Lung (tissue), 4 donors: ENCODE measurements around a stretch of chr9.

DNA sequence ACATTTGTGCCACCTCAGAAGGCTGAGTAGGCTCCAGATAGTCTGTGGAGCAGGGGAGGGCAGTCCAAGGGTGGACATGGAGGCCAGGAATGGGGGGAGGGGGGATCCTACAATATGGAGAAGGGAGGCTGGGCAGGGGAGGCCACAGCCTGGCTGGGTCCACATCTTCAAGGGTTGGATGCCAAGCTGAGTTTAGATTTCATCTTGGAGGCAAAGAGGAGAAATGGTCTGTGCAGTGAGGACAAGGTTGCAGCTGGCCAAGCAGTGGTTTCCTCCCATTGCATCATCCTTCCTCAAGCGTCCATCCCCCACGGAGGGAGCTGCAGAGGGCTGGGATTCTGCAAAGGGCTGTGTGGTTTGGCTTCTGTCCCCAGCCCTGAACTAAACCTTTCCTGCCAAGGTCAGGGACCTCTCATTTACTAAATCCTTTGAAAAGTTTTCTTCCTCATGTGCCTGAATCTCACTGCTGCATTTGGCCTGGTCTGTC lies 60.2 kb downstream of the GALNT12 start:
- PRO-cap: no peak
- RAMPAGE, long total RNA: no peak
- RRBS: no CpG with 5 or more reads among the region's 2 CpGs

GRCh38 chr9:98975427-98975929 lies 31.8 kb downstream of the COL15A1 start:
- PRO-cap: no peak
- RAMPAGE, long total RNA: no peak
- RRBS: no CpG with 5 or more reads among the region's 7 CpGs

- PRO-cap: no peak
- RAMPAGE, long total RNA: no peak
- RRBS: no CpG with 5 or more reads among the region's 4 CpGs
Measured at GRCh38 chr9:99040878-99041685, 63.8 kb upstream of the TGFBR1 start.

DNA sequence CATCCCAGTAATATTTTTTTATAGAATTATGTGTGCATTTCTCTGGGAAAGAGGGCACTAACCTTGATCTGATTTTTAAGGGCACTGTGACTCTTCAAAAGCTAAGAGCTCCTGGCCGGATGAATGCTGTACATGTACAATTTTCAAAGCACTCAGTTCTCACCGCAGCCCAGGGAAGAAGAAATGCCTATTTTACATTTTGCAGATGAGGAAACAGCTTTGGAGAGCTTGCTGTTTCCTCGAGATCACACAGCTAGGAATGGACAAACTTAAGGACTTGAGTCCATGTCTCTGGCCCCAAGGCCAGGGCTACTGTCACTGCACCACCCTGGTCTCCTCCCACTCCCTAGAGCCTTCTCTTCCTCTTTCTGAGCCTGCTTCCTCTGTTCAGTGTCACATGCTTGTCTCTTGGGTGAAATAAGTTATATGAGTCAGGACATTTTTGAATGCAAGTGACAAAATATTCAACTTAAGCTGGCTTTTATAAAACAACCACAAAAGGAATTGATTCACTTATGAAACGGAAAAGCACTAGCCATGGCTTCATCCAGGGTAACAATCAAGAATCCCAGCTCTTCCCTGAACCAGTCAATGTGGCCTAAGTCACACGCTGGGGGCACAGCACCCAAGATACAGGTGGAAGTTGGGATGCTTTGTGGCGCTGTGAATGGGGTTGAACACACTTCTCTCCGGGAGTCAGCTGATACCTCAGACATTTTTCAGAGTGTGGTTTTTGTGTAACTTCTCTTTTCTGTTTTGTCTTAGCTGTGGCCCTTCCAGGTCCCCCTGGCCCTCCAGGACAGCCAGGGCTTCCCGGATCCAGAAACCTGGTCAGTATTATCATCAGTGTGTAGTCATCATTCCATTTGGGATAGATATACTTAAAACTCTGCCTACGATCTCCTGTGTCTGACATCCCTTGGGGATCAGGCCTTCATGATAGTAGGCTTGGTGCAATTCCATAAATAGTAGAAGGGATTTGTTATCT lies 45.5 kb upstream of the TGFBR1 start:
- PRO-cap: no peak
- RAMPAGE, long total RNA: no peak
- RRBS: 57% methylated on average over 2 of the region's 9 CpGs

- PRO-cap: no peak
- RAMPAGE, long total RNA: no peak
- RRBS: no CpG with 5 or more reads among the region's 2 CpGs
Measured at GRCh38 chr9:99121534-99122167, 16.7 kb downstream of the TGFBR1 start.

GRCh38 chr9:99150672-99151409 lies 45.9 kb downstream of the TGFBR1 start:
- PRO-cap: no peak
- RAMPAGE, long total RNA: no peak
- RRBS: no CpG with 5 or more reads among the region's 4 CpGs

- PRO-cap: no peak
- RAMPAGE, long total RNA: no peak
- RRBS: 10% methylated on average over 9 of the region's 34 CpGs
Measured at GRCh38 chr9:99368114-99369083, 146.3 kb downstream of the SEC61B start.

DNA sequence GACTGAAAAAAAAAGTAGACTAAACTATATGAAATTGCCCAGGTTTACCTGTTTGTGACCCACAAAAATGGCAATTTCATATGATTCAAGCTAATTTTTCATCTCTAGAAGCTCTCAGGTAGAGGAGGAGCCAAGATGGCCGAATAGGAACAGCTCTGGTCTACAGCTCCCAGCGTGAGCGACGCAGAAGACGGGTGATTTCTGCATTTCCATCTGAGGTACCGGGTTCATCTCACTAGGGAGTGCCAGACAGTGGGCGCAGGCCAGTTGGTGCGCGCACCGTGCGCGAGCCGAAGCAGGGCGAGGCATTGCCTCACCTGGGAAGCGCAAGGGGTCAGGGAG lies 276.5 kb downstream of the SEC61B start:
- PRO-cap: no peak
- RAMPAGE, long total RNA: no peak
- RRBS: no CpG with 5 or more reads among the region's 15 CpGs

- PRO-cap: no peak
- RAMPAGE, long total RNA: no peak
- RRBS: no CpG with 5 or more reads among the region's 8 CpGs
Measured at GRCh38 chr9:99818282-99818801, 3.3 kb upstream of the NR4A3 start.

DNA sequence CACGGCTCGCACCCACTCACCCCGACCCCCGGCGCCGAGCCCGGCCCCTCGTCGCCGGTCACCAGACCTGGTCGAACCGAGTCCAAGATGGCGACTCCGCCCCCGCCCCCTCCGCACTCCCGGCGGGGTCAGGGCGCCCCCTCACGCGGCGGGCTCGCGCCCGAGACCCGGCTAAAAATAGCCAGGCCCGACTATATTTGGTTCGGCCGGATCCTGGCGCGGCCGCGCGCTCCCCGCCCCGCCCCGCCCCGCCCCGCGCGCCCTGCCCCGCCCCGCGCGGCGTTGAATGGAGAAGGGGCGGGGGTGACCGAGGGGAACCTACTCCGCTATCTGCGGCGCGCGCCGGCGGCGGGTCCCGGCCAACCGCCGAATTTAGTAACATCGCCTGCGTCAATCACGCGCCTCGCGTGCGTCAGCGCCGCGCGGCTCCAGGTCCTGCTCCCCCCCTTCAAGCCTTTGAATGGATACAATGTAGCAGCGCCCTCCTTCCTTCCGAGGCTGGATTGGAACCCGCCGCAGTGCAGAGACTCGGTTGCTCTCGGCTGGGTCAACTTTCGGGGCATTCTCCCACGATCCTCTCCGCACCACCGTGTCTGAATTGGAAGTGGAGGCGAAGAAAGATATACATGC lies 1.8 kb upstream of the NR4A3 start:
- PRO-cap: bidirectional peak, plus-strand start at position 321 of the sequence, minus-strand start at position 89 of the sequence
- RAMPAGE, long total RNA: no peak
- RRBS: 1% methylated on average over 22 of the region's 81 CpGs

DNA sequence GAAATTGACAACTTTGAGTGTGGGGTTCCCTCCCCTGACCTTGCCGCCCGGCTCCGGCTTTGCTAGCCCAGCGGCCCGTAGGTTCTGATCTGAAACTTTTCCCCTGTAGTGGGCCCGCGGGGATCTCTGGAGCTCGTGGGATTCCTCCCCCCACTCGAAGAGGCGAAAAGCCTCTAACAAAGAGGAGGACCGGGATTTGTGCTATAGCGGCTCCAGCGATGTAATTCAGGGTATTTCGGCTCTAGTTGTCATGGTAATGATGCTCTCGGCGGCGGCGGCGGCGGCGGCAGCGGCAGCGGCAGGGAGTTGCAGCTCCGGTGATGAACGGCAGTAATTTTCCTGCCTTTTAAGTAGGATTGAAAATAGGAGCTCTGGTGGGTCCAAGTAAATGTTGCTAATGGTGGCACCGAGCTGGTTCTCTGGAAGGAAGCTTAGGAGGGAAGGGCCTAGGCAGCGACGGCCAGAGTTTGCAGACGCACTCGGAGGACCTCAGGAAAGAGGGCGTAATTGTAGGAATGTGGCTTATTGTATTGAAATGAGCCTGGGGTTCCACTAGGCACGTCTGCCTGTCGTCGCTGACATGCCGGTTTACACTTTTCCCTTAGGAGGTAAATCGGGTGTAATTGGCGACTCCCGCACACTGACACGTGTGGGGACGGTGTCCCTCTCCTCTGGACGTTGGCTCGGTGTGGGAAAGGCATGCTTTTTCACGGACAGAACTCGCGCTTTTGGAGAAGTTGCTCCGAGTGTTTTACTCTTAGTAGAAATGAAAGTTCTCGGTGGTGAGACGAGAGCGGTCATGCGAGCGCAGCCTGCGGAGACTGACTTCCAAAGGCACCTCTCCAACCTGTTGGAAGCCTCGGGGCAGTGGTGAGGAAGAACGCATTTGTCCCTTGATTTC lies 1.0 kb downstream of the NR4A3 start:
- PRO-cap: no peak
- RAMPAGE, long total RNA: no peak
- RRBS: under 1% methylated on average over 8 of the region's 54 CpGs

DNA sequence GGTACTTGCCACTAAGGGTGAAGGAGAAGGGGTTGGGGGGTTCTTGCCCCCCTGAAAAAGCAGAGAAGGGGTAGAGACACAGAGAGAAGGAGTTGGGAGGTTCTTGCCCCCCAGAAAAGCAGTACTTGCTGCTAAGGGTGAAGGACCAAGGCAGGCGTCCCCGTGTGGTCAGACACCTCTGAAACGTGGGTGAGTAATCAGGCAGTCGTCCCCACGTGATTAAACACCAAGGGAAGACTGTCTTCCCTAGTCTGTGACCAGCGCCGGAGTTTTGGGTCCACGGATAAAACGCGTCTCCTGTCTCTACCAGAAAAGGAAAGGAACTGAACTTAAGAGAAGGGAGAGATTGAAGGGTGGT lies 46.5 kb downstream of the INVS start:
- PRO-cap: no peak
- RAMPAGE, long total RNA: no peak
- RRBS: no CpG with 5 or more reads among the region's 10 CpGs

GRCh38 chr9:100163503-100164119 lies 64.6 kb downstream of the INVS start:
- PRO-cap: no peak
- RAMPAGE, long total RNA: no peak
- RRBS: no CpG with 5 or more reads among the region's 3 CpGs

- PRO-cap: no peak
- RAMPAGE, long total RNA: no peak
- RRBS: 1% methylated on average over 32 of the region's 44 CpGs
Measured at GRCh38 chr9:100598360-100599095, 20.6 kb downstream of the CAVIN4 start.

DNA sequence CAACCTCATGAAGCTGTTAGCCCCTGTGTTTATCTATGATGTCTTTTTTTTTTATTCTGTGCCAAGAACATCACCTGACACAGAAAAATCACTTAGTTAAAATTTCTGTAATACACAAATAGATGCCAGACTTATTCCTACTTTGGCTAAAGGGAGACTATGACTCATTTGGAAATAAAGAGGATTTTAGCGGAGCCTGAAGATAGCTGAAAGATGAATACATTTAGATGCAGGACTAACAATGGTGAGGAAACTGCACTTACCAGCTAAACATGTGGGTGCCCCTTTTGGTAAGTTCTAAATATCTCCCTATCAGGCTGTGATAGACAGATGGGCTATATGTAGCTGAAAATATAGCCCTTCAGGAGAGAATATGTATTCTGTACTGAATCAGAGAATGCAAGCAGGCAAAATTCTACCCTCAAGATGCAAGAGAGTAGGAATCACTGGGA lies 58.2 kb downstream of the BAAT start:
- PRO-cap: no peak
- RAMPAGE, long total RNA: no peak
- RRBS: no CpG with 5 or more reads among the region's 1 CpG

DNA sequence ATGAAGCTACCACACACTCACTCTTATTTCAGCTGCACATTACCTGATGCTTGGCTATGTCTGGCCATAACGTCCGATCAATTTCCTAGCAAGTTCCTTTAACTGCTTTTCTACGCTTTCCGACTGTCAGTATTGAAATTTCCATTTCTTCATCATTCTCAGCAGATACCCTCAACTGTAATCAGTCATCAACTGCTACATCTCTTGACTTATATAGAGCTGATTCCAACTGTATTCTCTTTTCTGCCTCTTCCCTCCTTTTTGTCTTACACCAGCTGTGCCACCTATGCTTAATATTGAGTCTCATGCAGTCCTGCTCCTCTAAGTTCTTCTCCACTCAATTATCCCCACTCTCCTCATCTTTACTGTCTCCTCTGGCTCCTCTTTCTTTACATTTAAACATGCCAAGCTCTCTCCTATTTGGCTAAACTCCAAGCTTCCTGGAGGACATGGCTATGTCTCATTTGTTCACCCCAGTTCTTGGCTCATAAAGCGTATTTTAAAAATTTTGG lies 12.1 kb downstream of the ALDOB start:
- PRO-cap: no peak
- RAMPAGE, long total RNA: no peak
- RRBS: no CpG with 5 or more reads among the region's 5 CpGs

- PRO-cap: no peak
- RAMPAGE, long total RNA: no peak
- RRBS: no CpG with 5 or more reads among the region's 6 CpGs
Measured at GRCh38 chr9:101432820-101433967, 2.4 kb downstream of the ALDOB start.

GRCh38 chr9:101437817-101438402 lies 2.3 kb upstream of the ALDOB start:
- PRO-cap: no peak
- RAMPAGE, long total RNA: no peak
- RRBS: no CpG with 5 or more reads among the region's 2 CpGs

DNA sequence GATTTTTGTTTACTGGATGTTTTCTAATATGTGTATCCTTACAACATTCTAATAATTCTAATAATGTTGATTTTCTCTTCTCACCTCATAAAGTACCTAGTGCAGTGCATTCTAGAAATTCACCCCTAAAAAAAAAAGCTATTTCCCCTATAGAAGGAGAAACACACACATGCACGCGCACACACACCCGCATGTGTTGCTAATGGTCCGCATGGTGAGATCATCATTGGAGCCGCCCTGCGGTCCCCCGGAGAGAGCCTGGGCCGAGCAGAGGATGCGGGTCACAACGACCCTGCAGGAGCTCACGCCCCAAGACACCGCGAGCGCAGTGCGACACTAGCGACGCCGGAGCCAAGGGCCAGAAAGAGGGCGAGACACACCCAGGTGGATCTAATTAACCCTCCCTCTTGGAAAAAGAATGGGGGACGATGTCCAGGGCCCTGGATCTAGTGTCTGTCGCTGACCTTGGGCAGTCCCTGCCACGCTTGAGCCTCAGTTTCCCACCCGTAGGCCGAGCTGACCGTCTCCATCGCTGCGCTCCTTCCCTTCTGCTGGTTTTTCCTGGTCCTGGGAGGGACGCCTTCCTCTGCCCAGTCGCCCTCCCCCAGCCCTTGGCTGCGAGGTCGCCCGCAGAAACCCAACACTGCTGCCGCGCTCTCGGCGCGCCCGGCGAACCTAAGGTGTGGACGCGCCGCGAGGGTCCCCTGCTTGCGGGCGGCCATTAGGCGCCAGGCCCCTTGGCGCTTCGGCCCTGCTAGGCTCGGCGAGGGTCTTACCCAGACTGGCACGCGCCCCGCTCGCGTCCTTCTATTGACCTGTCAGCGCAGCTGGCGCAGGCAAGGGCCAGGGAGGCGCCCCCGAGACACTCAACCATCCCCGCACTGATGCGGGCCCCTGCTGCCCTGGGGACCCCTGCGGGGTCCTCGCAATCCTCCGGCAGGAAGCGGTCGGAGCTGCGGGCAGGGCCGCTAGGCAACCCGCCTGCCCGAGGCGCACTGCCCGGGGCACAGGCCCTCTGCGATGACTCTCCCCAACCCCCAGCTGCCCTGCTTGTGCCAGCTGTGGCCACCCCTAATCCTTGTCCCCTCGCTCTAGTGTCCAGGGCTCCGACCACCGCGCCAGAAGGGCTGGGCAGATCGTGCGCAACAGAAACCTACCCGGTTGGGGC lies 797 bp downstream of the PGAP4 start:
- PRO-cap: bidirectional peak, plus-strand start at position 640 of the sequence, minus-strand start at position 550 of the sequence
- RAMPAGE, long total RNA: no peak
- RRBS: 4% methylated on average over 20 of the region's 80 CpGs

- PRO-cap: no peak
- RAMPAGE, long total RNA: no peak
- RRBS: 7% methylated on average over 4 of the region's 25 CpGs
Measured at GRCh38 chr9:101704908-101705822, 33.3 kb downstream of the GRIN3A start.